Gallbladder (tissue), 1 donor: ENCODE measurements around the gene RAMP1.

- PRO-cap: bidirectional peak, plus-strand start at chr2:237673563, minus-strand start at chr2:237673462; bidirectional peak, plus-strand start at chr2:237673941, minus-strand start at chr2:237673746
These were observed 46.0 kb downstream of the LRRFIP1 start for GRCh38 chr2:237673089-237674092.

GRCh38 chr2:237675382-237675902 lies 48.1 kb downstream of the LRRFIP1 start:
- PRO-cap: no peak

- PRO-cap: bidirectional peak, plus-strand start at chr2:237692337, minus-strand start at chr2:237691824; bidirectional peak, plus-strand start at chr2:237692486, minus-strand start at chr2:237692499
These were observed 64.7 kb downstream of the LRRFIP1 start for GRCh38 chr2:237691989-237692658.

DNA sequence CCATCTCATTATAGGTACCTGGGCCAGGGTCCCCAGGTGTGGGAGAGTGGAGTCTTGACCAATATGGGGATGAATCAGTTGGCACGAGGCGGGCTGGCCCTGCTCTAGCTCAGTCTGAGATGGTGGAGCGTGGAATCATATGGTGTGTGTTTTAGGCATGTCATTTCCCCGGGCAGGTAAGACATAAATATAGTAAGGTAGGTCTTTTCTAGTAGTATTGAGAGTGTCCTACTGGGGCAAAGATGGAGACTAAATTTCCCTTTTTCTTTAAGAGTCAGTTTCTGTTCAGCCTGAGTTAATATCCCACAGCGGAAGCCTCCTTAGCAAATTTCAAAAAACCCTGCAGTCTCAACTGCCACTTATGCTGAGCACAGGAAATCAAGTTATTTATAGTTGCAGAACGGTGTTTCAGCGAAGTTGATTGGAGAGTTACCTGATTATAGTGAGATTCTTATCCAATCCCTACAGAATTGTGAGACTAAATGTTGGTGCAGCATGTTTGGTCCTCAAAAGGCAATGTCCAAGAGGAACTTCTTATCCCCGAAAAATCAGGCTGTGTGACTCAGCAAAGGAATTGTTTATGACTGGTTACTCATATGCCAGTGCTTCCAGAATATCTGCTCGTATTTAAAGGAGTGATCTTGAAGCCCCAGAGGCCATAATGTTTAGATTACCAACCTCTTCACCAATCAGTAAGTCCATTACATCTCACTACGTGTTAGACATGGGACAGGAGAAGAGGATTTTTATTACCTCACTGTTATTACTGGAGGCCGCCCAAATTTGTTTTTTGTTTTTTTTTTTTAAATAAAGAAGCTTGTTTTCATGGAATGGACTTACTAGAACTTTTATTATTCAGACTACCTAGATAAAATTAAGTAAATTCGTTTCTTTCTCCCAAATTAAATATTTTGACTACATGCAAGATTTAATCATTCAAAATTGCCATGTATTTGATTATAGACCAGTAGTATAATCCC lies 67.9 kb downstream of the LRRFIP1 start:
- PRO-cap: unidirectional peak, minus-strand start at position 521 of the sequence

DNA sequence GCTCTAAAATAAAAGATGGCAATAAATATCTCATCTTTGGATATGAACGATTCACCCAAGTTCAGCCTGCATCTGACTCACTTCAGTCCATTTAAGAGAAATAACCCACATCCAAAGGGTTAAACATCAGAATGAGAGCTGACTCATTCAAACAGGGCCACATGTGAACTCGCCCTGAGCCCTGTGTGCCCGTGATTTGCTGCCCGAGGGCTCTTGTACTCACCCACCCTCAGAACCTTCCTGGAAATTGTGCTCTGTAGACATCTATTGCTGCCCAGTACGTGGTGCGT lies 67.0 kb upstream of the RBM44 start:
- PRO-cap: unidirectional peak, plus-strand start at position 232 of the sequence

GRCh38 chr2:237747218-237747963 lies 51.2 kb upstream of the RBM44 start:
- PRO-cap: no peak

DNA sequence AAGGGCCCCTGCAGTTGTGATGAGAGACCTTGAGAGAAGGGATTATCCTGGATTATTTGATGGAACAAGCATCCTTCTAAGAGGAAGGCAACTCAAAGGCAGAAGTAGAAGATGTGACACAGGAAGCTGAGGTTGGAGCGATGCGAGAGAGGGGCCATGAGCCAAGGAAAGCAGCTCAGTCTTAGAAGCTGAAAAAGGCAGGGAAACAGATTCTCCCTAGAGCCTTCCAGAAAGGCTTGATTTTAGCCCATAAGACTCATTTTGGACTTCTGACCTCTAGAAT lies 41.8 kb upstream of the RBM44 start:
- PRO-cap: no peak

GRCh38 chr2:237762367-237763733 lies 35.7 kb upstream of the RBM44 start:
- PRO-cap: no peak

GRCh38 chr2:237858278-237859437 lies 765 bp upstream of the RAMP1 start:
- PRO-cap: no peak

DNA sequence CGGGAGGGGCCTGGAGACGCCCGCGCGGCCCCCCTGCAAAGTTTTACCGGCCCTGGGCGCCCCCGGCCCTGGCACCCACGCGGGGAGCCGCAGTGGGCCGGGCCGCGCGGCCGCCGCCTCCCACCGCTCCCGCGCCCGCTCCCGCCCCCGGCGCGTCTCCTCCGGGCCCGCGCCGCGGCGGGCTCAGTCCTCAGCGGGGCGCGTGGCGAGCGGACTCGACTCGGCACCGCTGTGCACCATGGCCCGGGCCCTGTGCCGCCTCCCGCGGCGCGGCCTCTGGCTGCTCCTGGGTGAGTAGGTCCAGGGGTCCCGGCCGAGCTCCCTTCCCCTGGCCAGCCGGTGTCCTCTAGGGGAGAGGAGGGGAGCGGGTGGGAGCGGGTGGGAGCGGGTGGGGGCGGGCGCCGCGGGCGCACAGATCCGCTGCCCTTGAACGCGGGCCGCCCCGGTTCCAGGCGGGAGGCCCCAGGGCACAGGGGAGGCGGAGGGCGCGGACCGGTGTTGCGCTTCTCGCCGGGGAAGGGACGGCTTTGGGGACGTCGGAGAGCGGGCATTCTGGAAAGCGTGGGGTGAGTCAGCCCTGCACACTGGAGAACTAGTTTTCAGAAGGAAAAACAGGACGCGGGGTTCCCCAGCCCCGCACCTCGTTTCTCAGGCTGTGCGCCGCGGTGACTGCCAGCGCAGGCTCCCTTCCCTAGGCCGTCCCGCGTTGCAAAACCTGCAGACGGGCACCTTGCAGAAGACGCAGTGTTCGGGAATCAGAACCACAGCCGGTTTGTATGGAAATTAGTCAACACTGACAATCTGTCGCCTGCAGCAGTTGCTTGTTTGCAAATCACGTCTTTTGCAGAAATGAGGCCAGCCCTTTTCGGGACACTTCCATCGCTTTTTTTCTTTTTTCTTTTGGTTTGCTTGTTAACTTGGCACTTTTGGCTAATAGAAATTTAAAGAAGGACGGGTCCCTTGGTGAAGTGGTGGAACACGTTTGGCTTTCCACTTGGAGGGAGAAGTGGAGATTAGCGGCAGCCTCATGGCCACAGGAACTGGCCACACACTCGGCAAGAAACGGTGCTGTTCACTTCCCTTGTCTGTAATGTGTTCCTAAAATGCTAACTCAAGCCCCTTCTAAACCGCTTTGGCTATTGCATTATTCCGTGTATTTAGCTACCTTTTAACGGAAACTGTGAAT lies at the start of gene RAMP1:
TSS of gene RAMP1 (plus strand) at position 186 of the 1,186 bp plus-strand sequence.
- PRO-cap: bidirectional peak, plus-strand start at position 186 of the sequence, minus-strand start at position 91 of the sequence

DNA sequence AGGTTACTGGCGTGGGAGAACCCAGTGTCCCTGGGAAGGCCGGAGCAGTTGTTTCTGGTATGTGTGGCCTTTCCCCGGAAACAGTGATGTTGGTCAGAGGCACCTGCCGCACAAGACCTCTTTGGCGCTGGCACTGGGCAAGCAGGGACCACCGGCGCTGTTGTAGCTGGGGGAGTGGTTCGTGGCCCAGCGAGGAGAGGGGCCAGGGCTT lies 1.1 kb downstream of the RAMP1 start:
- PRO-cap: no peak

GRCh38 chr2:237861935-237862609 lies 2.6 kb downstream of the RAMP1 start:
- PRO-cap: no peak

GRCh38 chr2:237874243-237875264 lies 15.1 kb downstream of the RAMP1 start:
- PRO-cap: no peak

DNA sequence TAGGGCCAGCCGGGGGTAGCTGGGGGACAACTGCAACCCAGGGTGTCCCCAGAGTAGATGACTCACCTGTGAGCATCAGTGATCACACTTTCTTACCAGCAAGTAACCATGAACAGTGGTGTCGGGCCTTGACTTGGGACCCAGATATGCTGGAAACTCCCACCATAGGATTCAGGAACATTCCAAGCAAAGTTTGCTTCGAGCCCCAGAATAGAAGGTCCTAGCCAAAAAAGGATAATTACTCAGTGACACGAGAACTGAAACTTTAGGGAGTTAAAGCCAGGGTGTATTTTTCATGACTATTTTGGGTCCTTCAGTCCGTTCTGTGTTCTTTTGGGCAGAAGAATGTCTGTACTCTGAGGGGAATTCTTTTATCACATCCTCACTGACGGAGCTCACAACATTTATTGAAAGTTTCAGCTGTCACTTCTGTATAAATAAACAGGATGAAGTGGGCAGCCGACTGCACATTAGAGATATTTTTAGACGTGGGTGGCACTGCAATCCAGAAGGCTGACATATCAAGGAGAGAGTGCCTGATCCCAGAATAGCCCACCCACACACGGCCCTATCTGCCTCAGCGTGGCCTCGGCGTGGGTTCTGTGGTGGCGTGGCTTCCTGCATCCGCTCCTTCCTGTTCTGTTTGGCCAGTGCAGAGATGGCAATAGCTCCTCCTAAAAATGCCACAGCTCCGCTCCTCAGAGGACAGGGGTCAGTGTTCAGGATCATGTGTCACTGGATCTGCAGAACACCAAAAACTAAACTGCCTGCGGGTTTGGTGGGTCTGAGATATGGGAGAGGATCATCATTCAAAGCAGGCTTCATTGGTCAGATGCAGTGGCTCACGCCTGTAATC lies 45.7 kb downstream of the RAMP1 start:
- PRO-cap: no peak

DNA sequence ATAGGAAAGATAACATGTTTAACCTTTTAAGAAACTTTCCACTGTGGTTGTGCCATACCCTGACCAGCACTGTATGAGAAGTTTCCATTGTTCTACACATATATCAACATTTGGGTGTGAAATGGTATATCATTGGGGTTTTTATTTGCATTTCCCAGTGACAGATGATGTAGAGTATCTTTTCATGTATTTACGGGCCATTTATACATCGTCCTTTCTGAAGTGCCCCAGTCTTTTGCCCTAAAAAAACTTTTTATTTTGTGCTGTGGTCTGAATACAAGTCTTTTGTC lies 31.8 kb downstream of the UBE2F start:
- PRO-cap: no peak

DNA sequence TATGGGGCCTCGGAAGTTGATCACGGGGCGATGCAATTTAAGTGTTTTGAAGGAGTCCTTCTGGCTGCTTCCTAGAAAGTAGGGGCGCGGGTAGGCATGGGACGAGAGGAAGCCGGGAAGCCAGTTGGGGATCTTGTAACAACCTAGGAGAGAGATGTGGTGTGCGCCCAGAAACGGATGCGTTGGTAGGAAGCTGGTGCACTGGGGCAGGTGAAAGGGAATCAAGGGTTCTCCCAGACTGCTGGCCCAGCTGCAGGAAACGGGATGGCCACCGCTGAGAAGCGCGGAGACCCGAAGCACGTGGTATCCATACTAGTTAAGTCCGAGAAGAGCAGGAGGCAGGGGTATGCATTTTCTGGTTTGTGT lies 704 bp downstream of the SCLY start:
- PRO-cap: no peak

GRCh38 chr2:238107495-238107906 lies 7.4 kb downstream of the ESPNL start:
- PRO-cap: no peak

GRCh38 chr2:238238775-238239542 lies 879 bp downstream of the HES6 start:
- PRO-cap: no peak

GRCh38 chr2:238243108-238243629 lies 3.3 kb upstream of the HES6 start:
- PRO-cap: no peak

DNA sequence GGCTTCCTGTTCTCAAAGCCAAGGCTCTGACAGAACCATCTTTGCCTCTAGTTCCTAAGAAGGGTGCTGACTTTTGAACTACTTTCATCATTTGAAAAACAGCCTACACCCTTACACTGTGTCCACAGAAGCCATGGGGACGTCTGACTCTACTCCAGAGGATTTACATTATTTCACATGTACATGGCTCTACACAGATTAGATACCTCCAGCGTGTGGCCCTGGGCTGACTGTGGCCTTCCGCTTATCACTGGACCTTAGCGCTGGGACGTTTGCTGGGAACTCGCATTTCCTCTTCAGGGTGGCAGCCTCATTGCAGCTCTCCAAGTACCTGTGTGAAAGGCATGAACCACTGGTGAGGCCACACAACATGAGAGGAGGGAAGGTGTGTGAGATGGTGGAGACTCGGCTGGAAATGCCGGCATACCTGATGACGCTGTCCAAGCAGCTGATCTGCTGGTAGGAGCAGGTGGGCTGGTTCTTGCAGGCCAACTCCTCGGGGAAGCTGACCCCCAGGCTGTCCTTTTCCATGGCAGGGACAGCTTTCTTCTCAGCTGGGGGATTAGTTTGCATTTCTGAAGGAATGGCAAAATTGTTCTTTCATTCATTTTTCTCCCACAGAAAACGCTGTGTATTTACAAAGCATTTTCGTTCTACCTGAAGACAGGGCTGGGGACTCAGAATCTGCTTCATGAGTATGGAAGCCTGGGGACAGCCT lies 18.4 kb upstream of the HES6 start:
- PRO-cap: no peak